Rectum (tissue), 1 donor: ENCODE results near the genes AQP7 and UBE2R2.

GRCh38 chr9:33154858-33155888 is 12.0 kb downstream of the B4GALT1 start:
- PRO-cap = no peak

GRCh38 chr9:33158928-33159980 is 7.9 kb downstream of the B4GALT1 start:
- PRO-cap = unidirectional peak, plus-strand start at chr9:33159839

- PRO-cap = unidirectional peak, plus-strand start at chr9:33162799; unidirectional peak, minus-strand start at chr9:33162810; bidirectional peak, plus-strand start at chr9:33163132, minus-strand start at chr9:33163126
Observed at GRCh38 chr9:33162373-33163475, 4.4 kb downstream of the B4GALT1 start.

GRCh38 chr9:33202509-33202928 is 35.4 kb upstream of the B4GALT1 start:
- PRO-cap = no peak

DNA sequence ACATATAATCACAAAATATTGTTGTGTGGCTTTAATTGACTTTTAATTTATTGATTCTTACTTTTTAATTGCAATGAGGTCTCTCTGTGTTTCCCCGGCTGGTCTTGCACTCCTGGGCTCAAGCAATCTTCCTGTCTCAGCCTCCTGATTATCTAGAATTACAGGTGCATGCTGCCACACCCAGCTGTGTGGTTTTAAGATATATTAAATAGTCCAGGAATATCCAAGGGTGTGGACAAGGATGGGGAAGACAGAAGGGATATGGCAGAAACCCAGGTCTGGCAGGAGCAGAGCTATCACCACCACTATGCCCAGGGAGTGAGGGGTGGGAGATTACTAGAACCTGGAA is 30.9 kb upstream of the SPINK4 start:
- PRO-cap = bidirectional peak, plus-strand start at position 234 of the sequence, minus-strand start at position 100 of the sequence

GRCh38 chr9:33256744-33257229 is 7.7 kb downstream of the BAG1 start:
- PRO-cap = no peak

DNA sequence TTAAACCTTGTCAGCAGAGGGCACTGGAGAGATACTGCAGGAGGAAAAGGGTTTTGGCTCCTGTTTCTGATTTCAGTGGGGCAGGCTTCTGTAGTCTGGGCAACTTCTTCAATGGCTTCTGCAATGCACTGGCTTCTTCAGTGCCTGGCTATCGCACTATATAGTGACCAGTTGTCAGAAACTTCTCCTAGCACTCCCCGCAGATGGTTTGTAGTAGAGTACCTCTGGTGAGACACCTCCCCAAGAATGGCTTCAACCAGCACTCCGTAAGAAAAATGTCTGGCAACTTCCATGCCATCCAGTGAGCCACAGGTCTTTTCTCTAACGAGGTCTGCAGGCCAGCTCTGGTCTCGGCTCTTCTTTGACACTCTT is 3.2 kb upstream of the NFX1 start:
- PRO-cap = no peak

DNA sequence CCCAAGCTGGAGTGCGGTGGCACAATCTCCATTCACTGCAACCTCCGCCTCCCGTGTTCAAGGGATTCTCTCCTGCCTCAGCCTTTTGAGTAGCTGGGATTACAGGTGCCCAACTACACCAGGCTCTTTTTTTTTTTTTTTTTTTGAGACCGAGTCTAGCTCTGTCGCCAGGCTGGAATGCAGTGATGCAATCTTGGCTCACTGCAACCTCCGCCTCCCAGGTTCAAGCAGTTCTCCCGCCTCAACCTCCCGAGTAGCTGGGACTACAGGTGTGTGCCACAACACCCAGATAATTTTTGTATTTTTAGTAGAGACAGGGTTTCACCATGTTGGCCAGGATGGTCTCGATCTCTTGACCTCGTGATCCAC is 20.0 kb downstream of the AQP7 start:
- PRO-cap = no peak

GRCh38 chr9:33402249-33402974 is at the start of gene AQP7:
Gene AQP7 (minus strand): TSS chr9:33402568.
- PRO-cap = no peak

GRCh38 chr9:33415444-33416069 is 13.2 kb upstream of the AQP7 start:
- PRO-cap = bidirectional peak, plus-strand start at chr9:33415876, minus-strand start at chr9:33415669

DNA sequence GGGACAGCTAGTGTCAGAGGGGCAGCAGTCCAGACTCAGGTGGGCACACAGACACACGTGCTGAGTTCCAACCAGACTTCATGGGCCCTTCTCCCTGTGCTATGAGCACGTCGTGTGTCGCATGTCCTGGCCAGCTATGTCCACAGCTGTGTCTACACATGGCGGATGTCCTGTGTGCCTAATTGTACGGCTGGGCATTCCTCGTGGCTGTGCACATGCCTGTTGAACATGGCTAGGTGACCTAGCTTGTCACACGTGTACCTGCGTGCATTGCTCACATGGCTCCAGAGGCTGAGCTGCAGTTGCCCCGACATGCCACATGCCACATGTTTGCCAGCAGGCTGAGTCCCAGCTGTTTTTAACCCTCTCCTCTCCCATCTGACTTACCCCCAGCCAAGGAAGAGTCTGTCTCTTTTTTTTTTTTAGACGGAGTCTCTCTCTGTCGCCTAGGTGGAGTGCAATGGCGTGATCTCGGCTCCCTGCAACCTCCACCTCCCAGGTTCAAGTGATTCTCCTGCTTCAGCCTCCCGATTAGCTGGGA is 797 bp upstream of the AQP3 start:
- PRO-cap = no peak

- PRO-cap = bidirectional peak, plus-strand start at chr9:33510924, minus-strand start at chr9:33510941; bidirectional peak, plus-strand start at chr9:33511150, minus-strand start at chr9:33511166
Observed at GRCh38 chr9:33510623-33511345, 13.3 kb upstream of the ANKRD18B start.

GRCh38 chr9:33523367-33523883 is 626 bp upstream of the ANKRD18B start:
- PRO-cap = no peak

GRCh38 chr9:33748689-33749570 is 46.4 kb upstream of the PRSS3 start:
- PRO-cap = no peak

DNA sequence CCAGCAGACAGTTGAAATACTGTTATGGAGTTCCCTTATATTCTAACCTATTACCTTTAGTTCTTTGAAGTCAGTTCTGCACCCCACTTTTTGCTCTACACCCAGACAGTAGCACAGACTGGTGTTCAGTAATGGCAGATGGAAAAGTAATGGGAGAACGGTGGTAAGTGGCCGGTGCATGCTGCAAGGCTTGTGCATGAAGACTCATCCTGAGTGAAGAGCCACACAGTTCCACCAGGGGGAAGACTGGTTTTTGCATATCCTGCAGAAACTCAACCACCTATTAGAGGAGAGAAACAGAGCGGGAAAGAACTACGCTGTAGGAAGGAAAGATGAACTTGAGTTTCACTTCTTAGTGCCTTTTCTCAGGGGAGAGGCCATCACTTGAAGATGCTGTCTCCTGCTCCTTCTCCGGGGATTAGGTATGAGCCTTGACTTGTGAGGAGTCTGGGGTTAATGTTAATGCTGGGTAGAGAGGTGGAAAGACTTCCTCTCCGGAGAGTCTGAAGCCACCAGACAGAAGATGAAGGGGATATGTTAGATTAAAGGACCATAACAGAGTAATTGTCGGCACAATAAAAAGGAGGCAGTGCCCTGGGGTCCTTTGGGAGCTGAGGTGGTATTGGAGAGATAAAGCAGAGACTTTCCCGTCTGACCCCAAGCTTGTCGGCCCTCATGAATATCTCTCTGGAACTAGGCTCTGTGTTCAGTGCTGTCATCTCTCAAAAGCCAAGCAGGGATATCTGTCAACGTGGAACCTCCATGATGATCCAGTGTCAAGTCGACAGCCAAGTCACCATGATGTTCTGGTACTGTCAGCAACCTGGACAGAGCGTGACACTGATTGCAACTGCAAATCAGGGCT is 9.3 kb upstream of the PRSS3 start:
- PRO-cap = no peak

DNA sequence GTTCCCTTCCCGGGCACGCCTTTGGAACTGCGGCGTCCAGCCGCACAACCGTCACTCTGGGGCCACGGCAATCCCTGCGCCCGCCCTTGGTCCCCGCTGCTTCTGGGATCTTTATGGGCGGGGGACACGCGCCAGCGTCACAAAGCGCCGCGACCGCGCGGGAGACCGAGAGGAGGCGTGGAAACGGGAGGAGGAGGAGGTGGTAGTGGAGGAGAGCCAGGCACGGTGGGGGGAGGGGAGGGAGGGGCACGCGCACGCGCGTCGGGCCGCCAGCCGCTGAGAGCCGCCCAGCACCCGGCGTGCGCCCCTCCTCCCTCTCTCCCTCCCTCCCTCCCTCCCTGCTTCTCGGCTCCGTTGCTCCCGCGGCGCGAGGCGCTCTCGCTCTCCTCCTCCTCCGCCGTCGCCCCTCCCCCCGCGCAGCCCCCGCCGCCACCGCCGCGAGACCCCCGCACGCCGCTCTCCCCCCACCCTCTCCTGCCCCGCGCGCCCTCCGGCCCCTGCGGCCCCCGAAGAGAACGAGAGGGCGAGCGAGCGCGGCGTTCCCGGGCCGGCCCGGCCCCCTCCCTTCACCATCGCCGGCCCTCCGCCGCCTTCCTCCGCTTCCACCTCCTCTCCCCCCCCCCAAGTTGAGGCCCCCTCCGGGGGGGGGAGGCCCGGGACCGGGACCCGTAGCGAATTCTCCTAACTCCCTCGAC is at the start of gene UBE2R2:
UBE2R2 (plus strand) TSS at position 341 of the 695 bp plus-strand sequence.
- PRO-cap = bidirectional peak, plus-strand start at position 354 of the sequence, minus-strand start at position 58 of the sequence; bidirectional peak, plus-strand start at position 509 of the sequence, minus-strand start at position 574 of the sequence

DNA sequence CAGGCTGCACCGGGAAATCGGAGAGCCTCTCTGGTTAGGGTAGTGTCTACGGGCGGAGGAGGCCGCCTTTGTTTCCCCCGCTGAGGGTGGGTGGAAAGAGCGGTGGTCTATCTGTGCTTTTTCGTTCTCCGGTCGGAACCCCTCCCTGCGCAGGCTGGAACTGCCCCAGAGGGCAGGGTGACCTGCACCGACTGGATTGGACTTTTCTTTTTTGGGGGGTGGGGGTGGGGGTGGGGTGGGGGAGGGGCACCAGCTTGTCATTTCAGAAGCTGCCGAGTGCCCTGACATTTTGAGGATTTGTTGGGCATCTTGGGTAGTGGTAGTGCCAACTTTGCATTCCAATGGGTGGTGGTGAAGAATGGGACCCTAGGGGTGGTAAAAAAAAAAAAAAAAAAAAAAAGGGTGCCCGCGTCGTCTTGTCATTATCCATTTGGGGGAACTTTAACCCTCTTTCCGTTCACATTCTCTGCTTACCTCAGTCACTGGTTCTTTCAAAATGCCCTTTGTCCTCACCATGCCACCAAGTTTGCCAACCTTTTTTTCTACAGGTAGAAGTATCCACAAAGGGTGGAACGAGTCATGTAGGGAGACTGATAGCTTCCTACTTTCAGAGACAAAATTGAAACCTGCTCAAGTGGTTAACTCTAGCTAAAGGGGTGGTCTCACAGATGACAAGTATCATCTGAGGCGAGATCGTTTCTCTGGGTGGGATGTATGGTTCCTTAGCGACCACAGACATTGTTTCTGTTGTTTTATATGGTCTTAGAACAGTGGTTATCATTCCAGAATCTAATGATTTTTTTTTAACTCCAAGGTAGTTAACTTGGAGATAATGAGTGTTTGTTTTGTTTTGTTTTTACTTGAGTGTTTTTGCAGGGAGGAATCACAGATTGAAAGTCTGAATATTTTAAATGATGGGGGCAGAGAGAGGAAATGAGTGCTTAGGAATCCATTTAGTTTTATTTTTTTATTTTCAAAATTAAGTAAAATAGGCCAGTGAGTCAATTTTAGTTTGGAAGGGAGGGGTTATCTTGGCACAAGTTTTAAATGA is 1.5 kb downstream of the UBE2R2 start:
- PRO-cap = bidirectional peak, plus-strand start at position 42 of the sequence, minus-strand start outside the sequence; bidirectional peak, plus-strand start at position 610 of the sequence, minus-strand start at position 432 of the sequence

DNA sequence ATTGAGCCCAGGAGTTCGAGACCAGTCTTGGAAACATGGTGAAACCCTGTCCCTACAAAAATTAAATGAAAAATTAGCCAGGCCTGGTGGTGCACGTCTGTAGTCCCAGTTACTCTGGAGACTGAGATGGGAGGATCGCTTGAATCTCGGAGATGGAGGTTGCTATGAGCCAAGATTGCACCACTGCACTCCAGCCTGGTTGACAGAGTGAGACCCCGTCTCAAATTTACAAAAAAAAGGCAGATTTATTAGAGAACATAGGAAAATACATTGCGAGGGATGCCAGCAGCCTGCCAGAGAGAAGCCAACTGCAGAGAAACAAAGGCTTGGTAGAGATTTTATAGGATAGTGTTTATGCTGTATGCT is 61.4 kb downstream of the UBE2R2 start:
- PRO-cap = no peak

DNA sequence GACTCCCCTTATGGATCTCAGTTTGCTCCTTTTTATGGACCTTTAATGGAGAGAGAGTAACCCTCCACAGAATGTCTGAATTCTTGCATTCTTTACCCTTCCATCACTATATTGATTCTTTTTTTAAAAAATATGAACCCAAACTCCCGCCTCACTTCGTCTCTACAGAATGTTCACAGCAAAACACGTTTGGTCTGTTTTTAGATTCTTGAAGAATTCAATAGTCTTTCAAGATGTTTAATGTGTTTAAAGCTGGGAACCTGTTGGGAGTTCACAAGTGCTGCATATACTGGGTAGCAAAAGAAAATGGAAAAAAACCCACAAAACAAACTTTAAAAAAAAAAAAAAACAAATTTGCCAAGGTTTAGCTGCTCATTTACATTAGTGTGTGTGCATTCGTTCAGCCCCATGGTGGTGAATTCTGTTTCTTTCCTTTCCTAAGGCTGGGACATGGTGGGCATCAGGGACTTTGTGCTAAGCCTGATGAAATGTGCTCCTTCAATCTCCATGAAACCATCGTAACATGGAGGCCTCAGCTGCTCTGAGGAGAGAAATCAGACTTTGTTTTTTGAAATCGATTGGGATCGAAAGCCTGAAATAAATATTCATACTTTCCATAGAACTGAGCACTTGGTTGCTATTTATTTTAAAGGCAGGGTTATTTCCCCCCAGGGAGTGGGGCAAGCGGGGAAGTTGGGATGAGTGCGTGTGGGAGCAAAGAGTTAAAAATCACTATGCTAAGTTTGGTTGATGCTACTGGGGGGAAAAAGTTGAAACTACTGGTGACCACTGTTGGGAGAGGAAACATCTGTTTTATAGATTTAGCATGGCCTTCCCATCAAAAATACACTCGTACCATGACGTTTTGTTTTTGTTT is 100.6 kb downstream of the UBE2R2 start:
- PRO-cap = no peak

DNA sequence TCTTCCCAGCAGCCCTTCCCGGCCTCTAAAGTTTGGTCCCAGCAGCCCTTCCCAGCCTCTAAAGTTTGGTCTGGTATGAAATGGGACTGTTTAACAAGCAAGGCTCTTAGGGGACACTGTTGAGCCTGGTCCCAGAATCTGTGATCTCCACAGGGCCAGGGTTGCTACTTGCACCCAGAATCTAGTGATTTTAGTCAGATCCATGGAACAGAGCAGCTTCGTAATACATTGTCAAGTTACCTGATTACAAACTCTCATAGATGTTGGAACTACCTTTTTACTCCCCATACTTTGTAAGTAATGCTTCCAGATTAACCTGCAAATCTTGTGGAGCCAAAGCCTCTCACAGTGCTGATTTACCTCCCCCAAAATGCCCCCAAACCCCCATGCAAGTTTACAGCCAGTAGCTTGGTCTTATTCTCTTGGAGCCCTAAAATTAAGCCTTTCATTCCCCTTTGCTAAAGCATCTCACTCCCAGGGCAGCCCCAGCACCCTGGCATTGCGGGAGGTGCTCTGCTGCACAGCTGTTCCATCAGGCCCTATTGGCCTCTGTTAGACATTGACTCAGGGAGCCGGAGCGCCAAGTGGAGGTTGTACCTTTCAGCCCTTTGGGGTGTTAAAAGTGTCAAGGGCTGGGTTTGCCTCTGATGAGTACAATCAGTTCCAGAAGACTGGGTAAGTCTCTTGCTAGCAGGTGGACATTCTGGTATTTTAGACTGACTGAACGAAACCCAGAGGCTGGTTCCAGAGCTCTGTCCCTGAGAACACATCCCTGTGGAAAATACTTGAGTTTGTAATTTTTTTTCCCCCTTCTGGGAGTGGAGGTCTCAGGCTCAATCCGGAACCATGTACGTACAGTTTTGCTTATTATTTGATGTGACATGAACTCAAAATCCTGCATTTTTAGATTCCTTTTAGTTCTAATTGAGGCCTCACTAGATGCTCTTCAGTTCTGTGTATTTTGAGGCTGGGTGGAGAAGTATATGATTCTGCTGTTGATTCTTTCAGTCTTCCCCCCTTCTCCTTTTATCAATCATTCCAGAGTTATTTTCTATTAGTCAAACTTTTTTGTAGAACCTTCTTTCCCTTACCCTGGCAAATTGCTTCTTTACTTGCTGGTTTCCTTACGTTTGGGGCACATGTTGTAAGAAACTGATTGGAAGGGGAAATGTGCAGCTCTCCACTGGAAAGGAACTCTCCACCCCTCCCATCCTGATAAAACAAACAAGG is 102.4 kb downstream of the UBE2R2 start:
- PRO-cap = no peak